Left ventricle myocardium (tissue), 1 donor: ENCODE measurements around the gene PIGC.

DNA sequence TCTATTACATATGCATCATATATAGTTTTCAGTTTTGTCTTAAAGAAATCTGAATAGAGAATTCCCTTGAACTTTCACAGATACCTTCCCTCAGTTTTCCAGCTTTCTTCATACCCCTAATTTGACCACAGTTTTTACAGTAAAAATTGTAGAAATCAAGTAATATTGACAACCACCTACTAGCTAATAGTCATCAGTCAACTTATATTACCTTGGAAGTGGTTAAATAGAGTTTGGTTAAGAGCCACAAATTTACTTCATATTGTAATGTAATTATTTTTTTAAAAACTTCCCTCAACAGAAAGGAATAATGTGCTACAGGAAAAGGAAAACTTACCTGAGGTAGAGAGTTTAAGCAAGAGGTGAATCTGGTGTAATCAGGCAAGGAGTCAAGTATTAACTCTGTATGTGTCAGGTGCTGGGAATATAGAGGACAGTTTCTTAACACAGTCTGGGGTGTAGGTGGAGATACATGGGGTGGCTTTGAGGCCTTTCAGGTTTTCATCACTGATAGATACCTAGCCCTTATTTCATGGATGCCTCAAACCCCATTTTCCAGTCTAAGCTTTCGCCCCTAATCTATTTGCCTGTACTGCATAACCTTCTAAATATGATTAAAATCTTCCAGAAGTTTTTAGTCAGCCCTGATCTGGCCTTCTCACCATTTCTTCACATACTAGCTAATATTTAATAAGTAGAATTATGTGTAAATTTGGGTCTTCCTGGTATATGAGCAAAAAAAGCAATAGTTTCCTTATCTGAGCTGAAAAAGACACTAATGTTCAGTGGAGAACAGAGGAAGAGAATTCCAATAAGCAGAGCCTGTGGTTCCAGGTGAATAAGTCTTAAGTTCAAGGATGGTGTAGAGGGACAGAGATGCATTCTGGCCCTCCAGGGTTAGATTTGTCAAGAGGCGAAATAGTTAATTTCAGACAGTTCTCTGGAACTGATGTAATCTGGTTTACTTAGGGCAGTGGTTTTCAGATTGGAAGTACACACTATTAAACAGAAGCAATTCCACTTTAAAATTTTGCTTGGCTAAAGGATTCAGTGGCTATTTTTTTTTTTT lies 25.8 kb upstream of the MYOCOS start:
- PRO-cap: no peak

GRCh38 chr1:172359714-172360099 lies 60.8 kb upstream of the C1orf105 start:
- PRO-cap: no peak

- PRO-cap: no peak
Observed at GRCh38 chr1:172390650-172391476, 29.6 kb upstream of the C1orf105 start.

- PRO-cap: unidirectional peak, minus-strand start at chr1:172444069
Observed at GRCh38 chr1:172443898-172444525, at the start of gene PIGC. Gene PIGC (minus strand): TSS chr1:172444069.

DNA sequence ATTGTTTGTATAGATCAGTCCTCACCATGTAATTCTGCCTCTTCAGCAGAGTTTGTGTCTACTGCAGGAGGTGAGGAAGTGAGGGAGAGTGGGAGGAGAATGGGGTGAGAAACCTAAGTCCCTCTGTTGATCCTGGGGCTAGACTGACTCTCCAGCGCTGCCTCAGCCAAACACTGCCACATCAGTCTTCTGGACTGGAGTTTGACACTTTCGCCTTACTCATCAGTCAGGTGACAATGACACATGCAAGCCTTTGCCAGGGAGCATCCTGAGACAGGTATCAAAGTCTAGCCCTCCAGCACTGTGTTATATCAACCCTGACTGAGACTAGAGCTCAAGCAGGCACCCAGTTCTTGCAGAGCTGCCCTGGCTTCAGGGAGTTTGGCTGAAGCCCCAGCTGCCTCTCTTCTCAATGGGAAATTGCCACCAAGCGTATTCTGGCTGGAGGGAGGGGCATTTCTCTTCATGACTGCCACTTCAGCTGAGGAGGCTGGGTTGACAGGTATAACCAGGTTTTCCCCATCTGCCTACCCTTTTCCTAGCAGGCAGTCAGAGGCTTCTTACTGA lies 33.2 kb upstream of the SUCO start:
- PRO-cap: no peak

- PRO-cap: no peak
Observed at GRCh38 chr1:172544244-172544647, 11.3 kb downstream of the SUCO start.

GRCh38 chr1:172639070-172640075 lies 19.5 kb upstream of the FASLG start:
- PRO-cap: no peak

- PRO-cap: no peak
Observed at GRCh38 chr1:172914422-172914832, 136.3 kb downstream of the TNFSF18 start.

GRCh38 chr1:173429399-173430261 lies 47.5 kb upstream of the PRDX6 start:
- PRO-cap: bidirectional peak, plus-strand start at chr1:173430133, minus-strand start at chr1:173430031

DNA sequence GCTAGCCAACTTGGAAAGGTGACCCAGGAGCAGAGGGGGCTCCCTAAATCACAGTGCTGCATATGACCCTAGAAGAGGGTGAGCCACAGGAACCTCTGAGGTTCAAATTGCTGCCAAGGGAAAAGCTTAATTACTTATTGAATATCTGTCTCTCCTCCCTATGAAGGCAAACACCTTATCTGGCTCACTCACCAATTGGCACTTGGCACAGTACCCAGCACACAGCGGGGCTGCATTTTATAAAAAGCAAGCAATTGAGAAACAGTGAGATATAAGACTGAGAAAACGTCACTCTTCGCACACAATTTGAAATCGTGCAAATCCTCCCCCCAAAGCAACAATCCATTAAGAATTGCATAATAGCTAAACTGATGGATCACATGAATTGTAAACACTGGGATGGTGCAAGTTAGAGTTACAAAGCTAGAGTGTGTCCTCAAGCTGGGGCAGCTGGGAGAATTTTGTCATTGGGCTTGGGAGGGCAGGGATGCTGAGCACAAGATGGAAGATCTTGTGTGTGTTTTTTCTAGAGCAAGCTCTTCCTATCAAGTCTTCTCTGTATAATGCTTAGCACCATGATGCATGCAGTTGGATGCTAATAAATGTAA lies 27.1 kb downstream of the PRDX6 start:
- PRO-cap: no peak

- PRO-cap: no peak
Observed at GRCh38 chr1:173951902-173952384, 34.8 kb upstream of the SERPINC1 start.

- PRO-cap: no peak
Observed at GRCh38 chr1:174158737-174159042, 630 bp upstream of the RABGAP1L start.

DNA sequence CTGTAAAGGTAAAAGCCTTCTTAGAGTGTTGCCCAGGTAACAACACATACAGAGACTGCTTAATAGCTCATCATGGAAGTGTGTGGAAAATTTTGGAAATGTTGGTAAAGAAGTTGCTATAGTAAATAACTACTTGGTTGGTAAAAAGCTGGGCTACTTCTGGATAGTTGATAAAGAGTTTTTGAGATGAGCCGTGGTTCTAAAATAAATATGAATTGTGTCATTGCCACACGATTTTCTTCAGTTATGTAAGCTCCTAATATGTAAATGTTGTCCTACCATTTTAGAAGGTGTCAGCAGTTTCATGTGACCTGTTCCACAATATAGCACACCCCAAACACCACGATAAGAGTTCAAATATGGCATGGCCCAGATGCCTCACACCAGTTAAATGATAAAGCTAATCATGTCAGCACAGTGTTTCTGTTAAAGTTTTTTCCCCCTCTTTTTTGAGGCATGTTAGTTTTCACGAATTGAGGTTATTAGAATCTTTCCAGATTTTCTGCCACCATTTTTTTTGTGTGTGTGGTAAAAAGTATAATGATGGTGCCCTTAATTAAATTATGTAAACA lies 7.5 kb downstream of the RABGAP1L start:
- PRO-cap: no peak

DNA sequence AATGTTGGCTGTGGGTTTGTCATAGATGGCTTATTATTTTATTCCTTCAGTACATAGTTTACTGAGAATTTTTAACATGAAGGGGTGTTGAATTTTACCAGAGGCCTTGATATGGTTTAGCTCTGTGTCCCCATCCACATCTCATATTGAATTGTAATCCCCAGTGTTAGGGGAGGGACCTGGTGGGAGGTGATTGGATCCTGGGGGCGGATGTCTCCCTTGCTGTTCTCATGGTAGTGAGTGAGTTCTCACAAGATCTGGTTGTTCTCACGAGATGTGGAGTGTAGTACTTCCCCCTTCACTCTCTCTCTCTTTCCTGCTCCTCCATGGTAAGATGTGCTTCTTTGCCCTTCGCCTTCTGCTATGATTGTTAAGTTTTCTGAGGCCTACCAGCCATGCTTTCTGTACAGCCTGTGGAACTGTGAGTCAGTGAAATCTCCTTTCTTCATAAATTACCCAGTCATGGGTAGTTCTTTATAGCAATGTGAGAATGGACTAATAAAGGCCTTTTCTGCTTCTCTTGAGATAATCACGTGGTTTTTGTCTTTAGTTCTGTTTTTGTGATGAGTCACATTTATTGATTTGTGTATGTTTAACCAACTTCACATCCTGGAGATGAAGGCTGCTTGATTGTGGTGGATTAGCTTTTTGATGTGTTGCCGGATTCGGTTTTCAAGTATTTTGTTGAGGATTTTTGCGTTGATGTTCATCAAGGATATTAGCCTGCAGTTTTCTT lies 45.4 kb downstream of the RABGAP1L start:
- PRO-cap: no peak

GRCh38 chr1:174383214-174383680 lies 64.5 kb upstream of the GPR52 start:
- PRO-cap: no peak

DNA sequence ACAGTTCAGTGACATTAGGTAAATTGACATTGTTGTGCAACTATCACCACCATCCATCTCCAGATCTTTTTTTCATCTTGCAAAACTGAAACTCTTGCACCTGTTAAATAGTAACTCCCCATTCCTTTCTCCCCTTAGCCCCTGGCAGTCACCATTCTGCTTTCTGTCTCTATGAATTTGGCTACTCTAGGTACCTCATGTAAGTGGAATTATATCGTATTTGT lies 227.2 kb upstream of the CACYBP start:
- PRO-cap: no peak

GRCh38 chr1:174817439-174818327 lies 182.1 kb upstream of the CACYBP start:
- PRO-cap: no peak

- PRO-cap: no peak
Observed at GRCh38 chr1:174872579-174873082, 127.1 kb upstream of the CACYBP start.

- PRO-cap: no peak
Observed at GRCh38 chr1:174876938-174877858, 122.5 kb upstream of the CACYBP start.

DNA sequence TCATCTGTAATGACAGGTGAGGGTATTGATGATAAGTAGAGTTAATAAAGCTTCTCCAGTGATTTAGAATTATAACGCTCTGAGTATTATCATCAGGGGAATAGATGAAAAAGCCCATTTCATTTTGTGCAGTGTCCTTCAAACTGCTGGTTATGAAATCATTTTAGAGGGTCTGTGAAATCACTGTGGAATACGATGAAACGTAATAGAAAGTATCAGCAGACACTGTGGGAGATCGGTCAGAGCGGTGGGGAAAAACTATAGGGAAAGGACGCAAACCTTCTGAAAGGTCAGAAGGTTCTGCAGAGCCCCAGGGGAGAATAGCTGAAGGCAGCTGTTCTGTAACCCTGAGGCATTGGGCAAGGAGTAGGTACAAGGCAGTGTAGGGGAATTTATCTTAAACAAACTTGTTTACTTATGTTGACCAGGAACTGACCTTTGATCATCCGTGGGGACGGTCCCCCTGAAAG lies 46.2 kb upstream of the CACYBP start:
- PRO-cap: no peak